OCI-LY7 (cell line): ENCODE measurements around the genes AXL and RPS19.

GRCh38 chr19:40908231-40908862, 26.3 kb upstream of the CYP2A7 start:
- PRO-cap, result no peak
- RAMPAGE, long total RNA, result no peak

GRCh38 chr19:41218482-41219566, at the start of gene AXL:
Gene AXL (plus strand): TSS chr19:41219223.
- PRO-cap, result no peak
- RAMPAGE, long total RNA, result no peak

GRCh38 chr19:41225853-41226962, 7.2 kb downstream of the AXL start:
- PRO-cap, result no peak
- RAMPAGE, long total RNA, result no peak

GRCh38 chr19:41238955-41239255, 19.9 kb downstream of the AXL start:
- PRO-cap, result no peak
- RAMPAGE, long total RNA, result no peak

GRCh38 chr19:41263352-41264275, 558 bp upstream of the HNRNPUL1 start:
- PRO-cap, result bidirectional peak, plus-strand start at chr19:41263494, minus-strand start at chr19:41263423; unidirectional peak, minus-strand start at chr19:41263669
- RAMPAGE, long total RNA, result start-site peak on the minus strand at chr19:41263423-41263471, 20 and 14 reads in 2 replicates; start-site peak on the minus strand at chr19:41263711-41263752, 107 and 11 reads in 2 replicates

- PRO-cap, result no peak
- RAMPAGE, long total RNA, result no peak
These were observed 9.4 kb downstream of the HNRNPUL1 start for GRCh38 chr19:41273393-41274160.

- PRO-cap, result no peak
- RAMPAGE, long total RNA, result no peak
These were observed 13.4 kb upstream of the CCDC97 start for GRCh38 chr19:41296255-41297356.

DNA sequence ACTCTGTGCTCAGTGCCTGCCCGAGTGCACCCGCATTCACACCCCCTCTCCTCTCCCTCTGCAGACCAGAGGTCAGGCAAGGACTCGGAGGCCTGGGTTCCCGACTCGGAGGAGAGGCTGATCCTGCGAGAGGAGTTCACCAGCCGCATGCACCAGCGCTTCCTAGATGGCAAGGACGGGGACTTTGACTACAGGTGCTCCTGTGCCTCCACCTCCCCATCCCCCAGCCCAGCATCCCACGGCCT, 10.2 kb downstream of the CCDC97 start:
- PRO-cap, result no peak
- RAMPAGE, long total RNA, result no peak

- PRO-cap, result no peak
- RAMPAGE, long total RNA, result no peak
These were observed 18.7 kb downstream of the CCDC97 start for GRCh38 chr19:41328185-41329504.

GRCh38 chr19:41362313-41362790, 1.6 kb downstream of the B9D2 start:
- PRO-cap, result no peak
- RAMPAGE, long total RNA, result no peak

- PRO-cap, result no peak
- RAMPAGE, long total RNA, result no peak
These were observed 2.2 kb upstream of the TMEM91 start for GRCh38 chr19:41374045-41374572.

- PRO-cap, result no peak
- RAMPAGE, long total RNA, result no peak
These were observed 5.8 kb downstream of the B3GNT8 start for GRCh38 chr19:41421165-41421965.

GRCh38 chr19:41427639-41428676, 784 bp upstream of the B3GNT8 start:
- PRO-cap, result no peak
- RAMPAGE, long total RNA, result no peak

- PRO-cap, result no peak
- RAMPAGE, long total RNA, result no peak
These were observed 10.7 kb upstream of the CEACAM21 start for GRCh38 chr19:41565037-41565853.

GRCh38 chr19:41649651-41650287, 22.9 kb upstream of the CEACAM4 start:
- PRO-cap, result no peak
- RAMPAGE, long total RNA, result no peak

DNA sequence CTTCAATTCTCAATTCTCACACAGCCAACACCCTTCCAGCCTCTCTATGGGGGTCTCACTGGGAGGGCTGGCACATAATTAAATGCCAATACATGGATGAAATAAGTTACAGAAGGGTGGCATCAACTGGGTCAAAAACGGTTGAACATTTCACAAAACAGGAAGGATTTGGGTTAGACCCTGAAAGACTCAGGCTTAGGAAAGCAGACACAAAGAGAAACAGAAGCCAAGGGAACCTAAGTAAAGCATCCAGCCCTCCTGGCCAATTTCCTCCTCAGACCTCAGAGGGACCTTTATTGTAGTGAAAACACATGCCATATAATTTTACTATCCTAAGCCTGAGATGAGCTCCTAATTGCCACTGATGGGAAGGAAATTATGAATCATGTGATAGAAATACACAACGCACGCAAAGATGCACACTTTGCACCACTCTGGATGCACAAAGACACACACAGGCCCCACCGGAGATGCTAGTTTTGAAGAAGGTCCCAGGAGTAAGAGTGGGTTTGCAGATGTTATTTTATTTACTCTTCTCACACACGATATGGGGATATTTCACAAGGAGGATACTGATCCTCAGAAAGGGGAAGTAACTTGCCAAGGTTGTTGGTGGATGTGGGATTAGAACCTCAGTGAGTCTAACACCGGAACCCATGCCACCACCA, 12.0 kb upstream of the CEACAM3 start:
- PRO-cap, result no peak
- RAMPAGE, long total RNA, result no peak

DNA sequence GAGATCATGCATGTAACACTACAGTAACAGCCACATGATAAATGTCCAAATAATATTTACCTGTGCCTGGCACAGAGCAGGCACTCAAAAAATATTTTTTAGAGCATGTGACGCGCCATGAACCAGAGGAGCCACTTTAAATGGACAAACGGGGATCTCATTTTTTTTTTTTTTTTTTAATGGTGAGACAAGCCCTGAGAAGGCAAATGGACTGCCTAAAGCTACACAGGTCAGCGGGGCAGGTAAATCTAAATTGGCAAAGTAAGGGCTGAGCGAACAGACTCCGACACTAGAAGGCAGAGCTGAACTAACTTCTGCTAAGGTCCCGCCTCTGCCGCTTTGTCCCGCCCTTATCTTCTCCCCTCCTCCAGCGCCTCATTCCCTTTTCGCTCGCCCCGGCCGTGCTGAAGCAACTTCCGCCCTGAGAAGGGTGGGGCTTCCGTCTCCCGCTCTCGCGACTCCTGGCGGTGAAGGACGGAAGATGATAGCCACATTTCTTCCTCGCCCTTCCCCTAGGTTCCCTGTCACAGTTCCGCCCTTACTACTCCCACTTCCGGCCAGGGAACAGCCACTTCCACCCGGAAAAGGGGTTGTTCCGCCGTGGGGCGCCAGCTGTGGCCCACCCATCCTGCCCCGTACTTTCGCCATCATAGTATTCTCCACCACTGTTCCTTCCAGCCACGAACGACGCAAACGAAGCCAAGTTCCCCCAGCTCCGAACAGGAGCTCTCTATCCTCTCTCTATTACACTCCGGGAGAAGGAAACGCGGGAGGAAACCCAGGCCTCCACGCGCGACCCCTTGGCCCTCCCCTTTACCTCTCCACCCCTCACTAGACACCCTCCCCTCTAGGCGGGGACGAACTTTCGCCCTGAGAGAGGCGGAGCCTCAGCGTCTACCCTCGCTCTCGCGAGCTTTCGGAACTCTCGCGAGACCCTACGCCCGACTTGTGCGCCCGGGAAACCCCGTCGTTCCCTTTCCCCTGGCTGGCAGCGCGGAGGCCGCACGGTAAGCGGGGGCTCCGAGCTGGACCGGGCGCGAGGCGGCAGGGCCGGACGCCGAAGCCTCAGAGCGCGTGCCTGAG, at the start of gene RPS19:
RPS19 (plus strand) TSS at position 973 of the 1,083 bp plus-strand sequence.
- PRO-cap, result bidirectional peak, plus-strand start at position 583 of the sequence, minus-strand start at position 255 of the sequence; bidirectional peak, plus-strand start at position 973 of the sequence, minus-strand start at position 746 of the sequence
- RAMPAGE, long total RNA, result no peak

GRCh38 chr19:41861811-41862312, 1.8 kb downstream of the RPS19 start:
- PRO-cap, result no peak
- RAMPAGE, long total RNA, result no peak

DNA sequence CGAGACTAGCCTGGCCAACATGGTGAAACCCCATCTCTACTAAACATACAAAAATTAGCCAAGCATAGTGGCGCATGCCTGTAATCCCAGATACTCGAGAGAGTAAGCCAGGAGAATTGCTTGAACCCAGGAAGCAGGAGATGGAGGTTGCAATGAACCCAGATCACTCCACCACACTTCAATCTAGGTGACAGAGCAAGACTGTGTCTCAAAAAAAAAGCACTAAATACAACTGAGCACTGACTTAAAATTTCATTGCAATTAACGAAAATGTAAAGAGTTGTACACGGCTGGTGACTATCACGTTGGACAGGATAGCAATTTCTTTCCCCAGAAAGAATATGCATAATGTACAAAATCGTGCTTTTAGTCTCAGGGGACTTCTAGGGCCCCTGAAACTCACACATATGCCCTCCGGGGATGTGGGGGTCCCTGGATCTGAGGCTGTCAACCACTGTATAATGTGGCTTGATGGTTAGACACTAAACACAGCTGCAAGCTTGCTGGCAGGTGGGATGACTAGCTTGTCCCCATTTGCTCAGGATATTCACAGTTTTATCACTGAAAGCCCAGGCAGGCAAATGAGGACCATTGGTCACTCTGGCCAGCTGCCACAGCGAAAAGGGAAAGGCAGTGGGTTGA, 17.3 kb downstream of the ARHGEF1 start:
- PRO-cap, result no peak
- RAMPAGE, long total RNA, result no peak

DNA sequence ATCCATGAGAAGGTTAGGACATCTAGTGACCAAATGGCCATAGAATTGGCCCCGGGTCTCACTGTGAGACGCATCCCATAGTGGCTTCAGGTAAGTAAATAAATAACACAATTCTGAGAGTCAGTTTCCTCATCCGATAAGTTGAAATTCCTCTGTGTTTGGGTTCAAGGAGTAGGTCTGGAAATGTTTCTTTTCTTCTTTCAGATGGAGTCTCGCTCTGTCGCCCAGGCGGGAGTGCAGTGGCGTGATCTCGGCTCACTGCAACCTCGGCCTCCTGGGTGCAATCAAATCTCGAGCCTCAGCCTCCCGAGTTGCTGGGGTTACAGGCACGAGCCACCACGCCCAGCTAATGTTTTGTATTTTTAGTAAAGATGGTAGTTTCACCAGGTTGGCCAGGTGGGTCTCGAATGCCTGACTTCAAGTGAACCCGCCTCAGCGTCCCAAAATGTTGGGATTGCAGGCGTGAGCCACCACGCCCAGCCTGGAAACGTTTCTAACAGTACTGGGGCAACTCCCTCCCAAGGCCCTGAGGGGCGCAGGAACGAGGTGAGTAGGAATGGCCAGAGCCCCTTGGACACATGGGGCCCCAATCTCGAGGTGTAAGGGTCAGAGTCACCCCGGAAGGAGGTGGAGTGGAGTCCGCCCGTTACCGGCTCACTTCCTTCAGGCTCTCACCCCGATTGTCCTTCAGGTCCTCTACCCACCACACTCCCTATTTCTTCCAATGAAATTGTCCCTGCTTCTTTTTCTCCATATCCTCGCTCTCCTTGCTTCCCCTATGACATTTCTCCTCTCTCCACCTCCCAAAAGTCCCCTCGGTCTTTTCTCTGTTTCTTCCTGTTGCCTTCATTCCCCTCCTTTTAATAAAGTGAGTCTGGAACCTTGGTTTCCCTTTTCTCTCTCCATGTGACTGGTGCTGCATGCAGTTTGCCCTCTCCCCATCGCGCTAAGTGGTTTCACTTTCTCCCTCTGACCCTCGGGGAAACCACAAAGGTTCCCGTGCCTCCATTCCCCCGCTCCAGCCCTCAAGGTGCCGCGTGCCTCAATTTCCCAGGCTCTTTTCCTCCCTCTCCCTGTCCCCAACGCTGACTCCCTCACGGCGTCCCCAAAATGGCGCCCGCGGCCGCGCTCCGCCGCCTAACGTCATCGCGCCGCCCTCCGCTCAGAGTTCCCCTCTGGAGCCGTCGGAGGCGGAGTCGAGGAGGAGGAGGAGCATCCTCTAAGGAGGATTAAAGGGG, 846 bp upstream of the ZNF574 start:
- PRO-cap, result bidirectional peak, plus-strand start outside the sequence, minus-strand start at position 1,115 of the sequence
- RAMPAGE, long total RNA, result start-site peak on the minus strand centred at position 1,117 of the sequence, 164 bp wide, 145 and 15 reads in 2 replicates